ENCODE measurements around a stretch of chr1.

GRCh38 chr1:228472620-228473140 is 14.5 kb upstream of the RNF187 start:
- PRO-cap, 2 experiments = no peak in any of the 2 experiments

DNA sequence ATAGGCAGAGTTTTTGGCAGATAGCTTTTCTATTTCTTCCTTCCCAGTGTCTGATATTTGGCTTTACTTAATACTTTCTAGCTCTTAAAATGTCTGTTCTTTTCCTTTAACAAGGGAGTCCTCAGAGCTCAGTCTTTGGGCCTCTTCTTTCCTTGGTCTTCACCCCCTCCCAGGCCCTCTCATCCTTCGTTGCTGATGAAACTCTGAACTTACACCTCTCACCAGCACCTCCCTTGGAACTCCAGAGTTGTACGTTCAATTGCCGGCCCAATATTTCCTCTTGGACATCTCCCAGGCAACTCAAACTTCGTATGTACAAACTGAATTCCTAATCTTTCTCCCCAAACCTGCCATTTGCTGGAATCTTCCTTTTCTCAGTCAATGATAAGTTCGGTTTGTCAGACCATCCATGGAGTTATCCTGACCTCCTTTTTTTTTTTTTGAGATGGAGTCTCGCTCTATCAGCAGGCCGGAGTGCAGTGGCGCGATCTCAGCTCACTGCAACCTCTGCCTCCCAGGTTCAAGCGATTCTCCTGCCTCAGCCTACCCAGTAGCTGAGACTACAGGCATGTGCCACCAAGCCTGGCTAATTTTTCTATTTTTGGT is 13.0 kb upstream of the RHOU start:
- PRO-cap, 2 experiments = no peak in any of the 2 experiments

DNA sequence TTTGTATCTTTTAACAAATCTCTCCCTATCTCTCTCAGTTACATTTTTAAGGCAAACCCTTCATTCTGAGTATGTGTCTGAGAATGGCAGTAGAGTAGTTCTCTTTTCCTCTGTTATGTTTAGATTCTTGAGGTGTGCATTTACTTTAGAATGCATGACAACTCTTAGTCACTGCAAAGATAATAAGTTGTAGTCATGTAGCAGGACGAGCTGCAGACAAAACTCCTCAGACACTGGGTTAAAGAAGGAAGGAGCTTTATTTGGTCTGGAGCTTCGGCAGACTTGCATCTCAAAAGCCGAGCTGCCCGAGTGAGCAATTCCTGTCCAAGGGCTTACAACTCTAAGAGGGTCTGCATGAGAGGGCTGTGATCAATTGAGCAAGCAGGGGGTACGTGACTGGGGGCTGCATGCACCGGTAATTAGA is 114.8 kb downstream of the RHOU start:
- PRO-cap, 2 experiments = peak in 1 of 2 experiments; most common plus-strand start position 256 of the sequence (in 1)

DNA sequence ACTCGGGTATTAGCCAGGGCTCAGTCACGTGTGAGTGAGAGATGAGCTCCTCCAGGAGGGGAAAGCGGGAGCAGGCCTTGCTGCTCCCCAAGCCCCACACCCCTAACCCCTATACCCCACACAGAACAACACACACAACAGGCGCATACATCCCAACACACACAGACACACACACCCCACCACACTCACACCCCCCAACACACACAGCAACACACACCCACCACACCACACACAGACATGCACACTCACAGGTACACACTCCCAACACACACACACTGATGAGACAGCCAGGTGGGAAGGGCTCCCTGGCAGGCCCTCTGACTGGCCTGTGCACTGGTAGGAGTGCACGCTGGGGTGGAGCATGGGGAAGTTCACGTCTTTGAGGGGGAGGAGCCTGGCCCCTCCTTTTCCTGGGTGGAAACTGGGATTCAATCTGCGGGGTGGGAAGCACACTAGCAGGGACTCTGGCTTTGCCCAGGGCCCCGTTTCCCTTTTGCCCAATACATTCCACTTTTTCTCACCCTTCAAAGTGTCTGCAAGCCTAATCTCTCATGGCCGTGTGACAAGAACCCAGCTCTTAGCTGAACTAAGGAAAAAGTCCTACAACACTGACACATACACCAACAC is 116.8 kb downstream of the RHOU start:
- PRO-cap, 2 experiments = peak in 1 of 2 experiments; most common plus-strand start position 431 of the sequence (in 1)

- PRO-cap, 2 experiments = no peak in any of the 2 experiments
Measured at GRCh38 chr1:228937985-228939116, 203.1 kb downstream of the RHOU start.

DNA sequence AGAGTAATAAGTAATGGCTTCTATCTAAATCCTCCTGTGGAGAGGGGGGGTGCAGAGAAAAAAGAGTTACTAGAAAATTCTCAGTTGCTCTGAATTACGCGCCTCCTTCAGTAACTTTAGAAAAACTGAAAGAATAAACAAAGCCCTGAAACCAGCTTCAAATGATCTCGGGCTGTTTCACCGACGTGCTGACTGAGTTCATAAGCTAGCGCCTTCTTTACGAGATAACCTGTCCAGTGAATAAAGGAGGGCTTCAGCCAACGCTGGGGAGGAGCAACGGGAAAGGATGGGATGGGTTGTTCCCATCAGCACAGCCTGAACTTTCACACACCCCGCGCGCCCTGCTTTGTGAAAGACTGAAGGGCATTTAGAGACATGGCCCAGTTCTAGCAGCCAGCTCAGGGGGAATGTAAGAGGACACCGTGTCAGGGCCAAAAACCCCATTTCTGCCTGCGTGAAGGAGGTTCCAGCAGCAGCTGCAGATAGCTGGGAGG is 255.2 kb upstream of the RAB4A start:
- PRO-cap, 2 experiments = no peak in any of the 2 experiments

- PRO-cap, 2 experiments = no peak in any of the 2 experiments
Measured at GRCh38 chr1:229091315-229091664, 179.6 kb upstream of the RAB4A start.

- PRO-cap, 2 experiments = peak in 2 of 2 experiments; most common plus-strand start chr1:229131776 (in 2); most common minus-strand start chr1:229131439 (in 1)
Measured at GRCh38 chr1:229131386-229132062, 139.4 kb upstream of the RAB4A start.

- PRO-cap, 2 experiments = no peak in any of the 2 experiments
Measured at GRCh38 chr1:229326551-229327192, 16.2 kb downstream of the CCSAP start.

DNA sequence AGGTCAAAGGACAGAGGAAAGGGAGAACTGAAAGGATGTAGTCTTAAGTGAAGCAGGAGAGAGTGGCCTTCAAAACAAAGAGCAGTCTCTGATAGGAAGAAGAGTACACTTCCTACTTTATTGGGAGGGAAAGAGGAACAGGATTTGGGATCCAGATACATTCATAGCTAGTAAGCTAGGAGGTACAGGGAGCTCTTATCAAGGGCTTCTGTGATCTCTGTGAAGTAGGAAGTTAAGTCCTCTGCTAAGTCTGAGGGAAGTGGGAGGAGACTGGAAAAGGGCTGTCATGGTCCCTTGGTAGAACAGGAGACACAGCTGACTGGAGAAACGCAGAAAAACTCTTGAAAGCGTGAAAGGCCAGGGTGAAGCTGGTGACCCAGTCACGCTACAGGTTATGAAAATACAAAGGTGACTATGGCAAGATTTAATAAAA is 28.1 kb downstream of the NUP133 start:
- PRO-cap, 2 experiments = no peak in any of the 2 experiments

- PRO-cap, 2 experiments = no peak in any of the 2 experiments
Measured at GRCh38 chr1:229626447-229626879, 416 bp downstream of the URB2 start.

GRCh38 chr1:229863580-229864574 is 203.2 kb upstream of the GALNT2 start:
- PRO-cap, 2 experiments = no peak in any of the 2 experiments

GRCh38 chr1:230070365-230070966 is 3.4 kb downstream of the GALNT2 start:
- PRO-cap, 2 experiments = no peak in any of the 2 experiments

DNA sequence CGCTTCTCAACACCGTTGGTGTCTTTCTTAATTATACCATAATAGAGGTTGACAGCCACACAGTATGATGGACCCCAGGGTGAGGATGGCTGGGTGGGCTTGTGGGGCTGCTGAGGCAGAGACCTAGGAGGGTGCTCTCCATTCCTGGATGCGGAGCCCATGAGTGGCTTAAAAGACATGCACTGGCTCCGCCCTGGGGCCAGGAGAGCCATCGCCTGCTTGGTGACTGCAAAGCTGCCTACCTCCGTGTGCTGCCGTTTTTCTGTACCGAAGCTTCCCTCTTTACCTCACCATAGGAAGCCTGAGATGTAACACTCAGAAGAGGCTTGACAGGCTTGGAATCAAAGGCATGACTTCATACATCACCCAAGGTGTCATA is 82.9 kb downstream of the GALNT2 start:
- PRO-cap, 2 experiments = no peak in any of the 2 experiments

DNA sequence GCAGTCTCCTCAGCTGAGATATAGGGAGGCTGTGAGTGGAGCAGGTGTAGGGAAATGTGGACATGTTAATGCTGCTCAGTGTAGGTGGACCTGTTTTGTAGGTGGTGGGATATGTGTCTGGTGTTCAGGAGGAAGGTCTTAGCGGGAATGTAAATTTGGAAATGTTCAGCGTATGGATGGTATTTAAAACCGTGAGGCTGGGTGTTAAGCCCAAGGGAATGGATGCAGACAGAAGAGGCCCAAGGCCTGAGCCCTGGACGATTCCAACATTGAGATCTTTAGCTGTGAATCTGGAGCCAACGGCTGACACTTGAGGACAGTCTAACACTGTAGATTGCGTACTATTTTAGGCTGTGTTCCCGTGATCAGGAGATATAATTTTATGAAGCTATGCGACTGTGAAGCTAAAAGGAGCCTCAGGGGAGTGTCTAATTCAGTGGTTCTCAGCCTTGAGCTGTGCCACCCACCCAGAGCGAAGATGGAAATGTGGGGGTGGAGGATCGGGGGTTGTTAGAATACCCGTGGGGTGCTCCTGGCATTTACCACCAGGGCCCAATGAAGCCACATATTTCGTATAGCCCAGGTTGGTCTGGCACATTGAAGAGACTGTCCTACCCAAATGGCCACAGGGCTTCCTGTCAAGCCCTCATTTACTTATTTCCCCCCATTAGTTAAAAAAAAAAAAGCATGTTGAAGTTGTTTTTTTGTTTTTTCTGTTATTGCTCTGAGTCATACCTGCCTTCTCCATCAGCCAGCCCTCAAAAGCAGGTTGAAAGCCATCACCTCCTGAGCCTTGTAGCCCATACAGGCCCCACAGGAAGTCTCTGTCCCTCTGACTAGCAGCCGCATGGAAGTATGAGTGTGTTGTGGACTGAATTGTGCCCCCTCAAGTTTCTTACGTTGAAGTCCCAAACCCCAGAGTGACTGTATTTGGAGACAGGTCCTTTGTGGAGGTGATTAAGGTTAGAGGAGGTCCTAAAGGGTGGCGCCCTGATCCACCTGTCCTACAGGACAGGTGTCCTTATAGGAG is 141.6 kb downstream of the GALNT2 start:
- PRO-cap, 2 experiments = no peak in any of the 2 experiments

GRCh38 chr1:230299318-230300104 is 126.6 kb downstream of the PGBD5 start:
- PRO-cap, 2 experiments = peak in 2 of 2 experiments; most common plus-strand start chr1:230299649 (in 1); most common minus-strand start chr1:230299522 (in 1)

DNA sequence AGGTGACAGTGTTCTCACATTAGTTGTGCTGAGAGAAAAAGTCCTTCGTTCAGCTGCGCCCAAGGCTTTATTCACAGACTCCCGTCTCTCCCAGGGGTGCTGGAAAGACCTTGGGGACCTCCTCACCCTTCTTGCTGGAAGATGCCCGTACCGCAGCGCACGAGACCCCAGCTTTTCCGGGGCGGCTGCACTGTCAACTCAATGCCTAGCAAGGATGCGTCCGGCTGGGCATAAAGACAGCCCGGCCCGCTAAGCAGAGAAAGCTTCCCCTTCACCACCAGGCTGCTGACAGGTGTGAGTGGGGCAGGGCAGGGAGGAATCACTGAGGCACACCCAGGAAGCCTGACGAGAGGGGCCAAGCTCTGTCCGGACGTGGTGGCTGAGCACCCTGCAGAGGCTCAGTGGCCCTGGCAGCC is 125.3 kb downstream of the PGBD5 start:
- PRO-cap, 2 experiments = no peak in any of the 2 experiments

GRCh38 chr1:230725142-230725558 is 11.2 kb upstream of the AGT start:
- PRO-cap, 2 experiments = no peak in any of the 2 experiments

- PRO-cap, 2 experiments = no peak in any of the 2 experiments
Measured at GRCh38 chr1:230728537-230729565, 14.9 kb upstream of the AGT start.

GRCh38 chr1:230825340-230826114 is 42.8 kb downstream of the C1orf198 start:
- PRO-cap, 2 experiments = peak in 2 of 2 experiments; most common plus-strand start chr1:230825868 (in 1)